Temporal lobe (tissue), 2 donors: ENCODE measurements around a stretch of chr17.

DNA sequence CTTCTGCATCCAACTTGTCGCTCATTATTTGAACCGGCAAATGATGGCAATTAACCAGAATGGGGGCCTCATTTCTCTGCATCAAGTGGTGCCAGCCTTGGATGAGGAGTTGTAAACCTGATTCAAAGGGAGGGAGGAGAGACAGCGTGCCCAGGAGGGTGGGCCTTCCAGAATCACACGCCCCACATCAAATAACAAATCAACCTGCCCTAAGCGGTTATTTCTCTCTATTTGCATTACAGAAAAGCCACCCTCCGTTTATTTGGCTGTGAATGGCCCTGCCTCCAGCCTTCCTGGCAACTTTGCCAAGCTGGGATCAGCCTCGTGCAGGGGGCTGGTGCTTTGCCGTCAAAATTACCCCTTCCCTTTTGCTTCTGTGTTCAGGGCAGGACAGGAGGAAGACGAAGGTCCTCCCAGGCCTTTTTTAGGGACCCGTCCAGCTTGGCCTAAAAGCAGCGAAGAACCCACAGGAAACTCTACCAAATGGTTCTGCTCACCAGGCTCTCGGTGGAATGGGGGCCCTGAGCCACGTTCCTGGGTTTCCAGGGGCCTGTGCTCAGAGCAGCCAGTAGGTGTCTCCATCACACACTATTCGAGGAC, 156.7 kb downstream of the RGS9 start:
- RAMPAGE, long total RNA = no peak

DNA sequence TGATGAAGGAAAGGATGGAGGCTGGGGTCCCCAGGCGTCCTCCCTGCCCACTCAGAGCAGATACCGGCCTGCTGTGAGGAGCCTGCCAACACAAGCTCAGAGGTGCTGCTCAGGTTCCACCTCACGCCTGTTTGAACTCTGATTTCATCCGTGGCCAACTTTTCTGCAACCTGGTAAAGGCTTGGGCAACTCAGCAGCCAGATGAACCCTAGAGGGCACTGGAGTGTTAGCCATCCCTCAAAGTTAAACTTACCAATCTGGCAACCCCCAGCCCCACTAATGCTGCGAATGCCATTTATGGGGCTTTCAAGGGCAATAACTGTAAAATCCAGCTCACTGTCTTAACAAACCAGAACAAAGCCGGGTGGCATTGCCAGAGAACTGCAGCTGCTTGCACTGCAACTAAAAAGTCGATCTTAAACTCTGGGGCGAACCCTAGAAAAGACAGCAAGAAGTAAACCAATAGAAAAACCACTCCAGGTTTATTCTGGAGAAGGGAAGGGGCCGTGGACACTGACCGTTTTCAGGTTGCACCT, 105.5 kb downstream of the AXIN2 start:
- RAMPAGE, long total RNA = no peak

- RAMPAGE, long total RNA = no peak
These were observed 45.9 kb downstream of the AXIN2 start for GRCh38 chr17:65515492-65516000.

DNA sequence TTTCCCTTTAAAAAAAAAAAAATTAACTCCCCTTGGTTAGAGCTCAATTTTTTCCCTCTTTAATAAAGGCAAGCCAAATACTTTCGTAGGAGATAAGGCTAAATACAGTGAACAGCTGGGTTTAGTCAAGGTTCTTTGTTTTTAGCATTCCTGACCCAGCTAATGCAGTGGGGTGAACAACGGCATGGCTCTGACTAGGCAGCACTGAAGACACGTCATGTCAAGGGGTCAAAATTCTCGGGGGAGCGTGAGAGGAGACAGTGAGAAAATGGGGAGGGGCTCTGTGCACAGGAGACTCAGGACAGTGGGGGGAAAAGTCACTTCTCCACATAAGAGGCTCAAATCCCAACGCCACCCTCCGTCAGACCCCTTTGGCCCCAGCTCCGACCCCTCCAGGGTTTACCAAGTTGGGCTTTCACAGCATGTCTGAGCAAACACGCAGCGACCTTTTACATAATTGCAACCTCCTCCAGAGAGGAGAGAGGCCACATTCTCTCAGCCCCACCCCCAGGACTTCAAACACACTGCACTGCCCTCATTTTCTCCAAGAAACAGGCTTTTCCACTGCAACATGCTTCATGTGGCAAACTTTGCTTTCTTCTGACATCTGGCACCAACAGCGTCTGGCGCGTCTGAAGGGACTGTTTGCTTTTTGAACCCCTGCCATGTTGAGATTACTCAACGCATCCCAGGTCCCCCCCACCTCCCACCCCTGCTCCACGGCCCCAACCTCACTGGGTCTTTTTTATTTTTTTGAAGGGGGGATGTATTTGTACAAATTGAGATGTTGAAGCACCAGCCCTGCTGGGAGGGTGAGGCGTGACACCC, 30.0 kb downstream of the AXIN2 start:
- RAMPAGE, long total RNA = no peak

GRCh38 chr17:65551906-65552691, 9.3 kb downstream of the AXIN2 start:
- RAMPAGE, long total RNA = no peak

GRCh38 chr17:65560103-65560662, 1.3 kb downstream of the AXIN2 start:
- RAMPAGE, long total RNA = no peak

- RAMPAGE, long total RNA = no peak
These were observed 137.1 kb upstream of the AXIN2 start for GRCh38 chr17:65698293-65699220.

GRCh38 chr17:65850293-65850944, 289.0 kb upstream of the AXIN2 start:
- RAMPAGE, long total RNA = no peak

DNA sequence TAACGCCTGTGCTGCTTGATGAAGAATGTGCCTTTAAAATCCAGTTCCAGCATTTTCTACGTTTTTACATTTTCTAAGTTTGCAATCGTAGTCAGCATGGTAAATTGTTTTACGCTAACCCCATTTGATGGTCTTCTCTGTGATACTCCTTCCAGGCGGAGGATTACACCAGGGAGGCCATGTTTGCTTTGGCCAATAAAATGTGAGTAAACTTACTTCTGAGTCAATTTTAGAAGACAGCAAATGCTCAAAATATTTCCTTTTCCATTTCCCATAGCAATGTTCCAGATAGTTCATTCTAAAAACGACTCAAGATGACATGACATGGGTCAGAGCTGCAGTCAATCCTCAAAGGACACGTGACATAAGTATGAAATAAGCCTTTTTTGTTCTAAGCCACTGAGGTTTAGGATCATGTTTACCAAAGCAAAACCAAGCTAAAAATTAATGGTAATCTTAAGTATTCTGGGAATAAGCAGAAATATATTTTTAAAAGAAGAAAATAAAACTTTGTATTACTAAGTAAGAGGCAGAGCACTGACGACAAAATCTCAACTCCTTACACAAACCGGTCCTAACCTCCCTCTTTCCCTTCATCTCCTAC, 266.3 kb downstream of the CEP112 start:
- RAMPAGE, long total RNA = no peak

DNA sequence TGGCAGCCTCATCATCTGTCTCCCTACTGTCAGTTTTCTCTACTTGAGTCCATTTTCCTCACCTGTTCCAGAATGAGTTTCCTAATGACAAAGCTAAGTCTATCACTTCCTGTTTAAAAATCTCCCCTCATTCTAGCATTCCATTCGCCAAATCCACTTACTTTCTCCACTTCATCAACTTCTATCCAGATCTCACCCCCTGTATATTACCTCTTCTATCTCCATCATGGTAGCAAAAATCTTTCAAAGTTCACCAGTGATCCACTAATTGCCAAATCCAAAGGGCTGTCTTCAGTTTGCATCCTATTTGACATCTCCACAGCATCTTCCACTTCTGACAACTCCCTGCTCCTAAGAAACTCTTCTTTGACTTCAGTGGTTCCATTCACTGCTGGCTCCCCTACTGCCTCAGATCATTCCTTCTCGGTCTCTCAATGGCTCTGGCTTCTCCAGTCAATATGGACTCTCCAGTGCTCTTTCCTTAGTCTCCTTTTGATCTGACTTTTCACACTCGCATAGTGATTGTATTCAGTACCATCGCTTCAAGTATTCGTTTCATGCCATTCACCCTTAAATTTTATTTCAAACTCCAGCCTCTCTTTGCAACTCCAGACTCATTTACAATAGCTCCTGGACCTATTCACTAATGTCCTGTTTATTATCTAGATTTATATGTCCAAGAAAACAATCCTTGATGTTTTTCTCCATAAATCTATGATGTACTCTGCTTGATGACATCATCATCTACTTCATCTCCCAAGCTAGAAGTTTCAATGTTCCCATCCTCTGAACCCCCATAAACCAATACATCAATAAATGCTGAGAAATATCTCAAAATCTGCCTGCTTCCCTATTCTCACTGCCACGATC, 4.5 kb downstream of the CEP112 start:
- RAMPAGE, long total RNA = no peak

GRCh38 chr17:66304160-66304832, 1.9 kb downstream of the PRKCA start:
- RAMPAGE, long total RNA = no peak

DNA sequence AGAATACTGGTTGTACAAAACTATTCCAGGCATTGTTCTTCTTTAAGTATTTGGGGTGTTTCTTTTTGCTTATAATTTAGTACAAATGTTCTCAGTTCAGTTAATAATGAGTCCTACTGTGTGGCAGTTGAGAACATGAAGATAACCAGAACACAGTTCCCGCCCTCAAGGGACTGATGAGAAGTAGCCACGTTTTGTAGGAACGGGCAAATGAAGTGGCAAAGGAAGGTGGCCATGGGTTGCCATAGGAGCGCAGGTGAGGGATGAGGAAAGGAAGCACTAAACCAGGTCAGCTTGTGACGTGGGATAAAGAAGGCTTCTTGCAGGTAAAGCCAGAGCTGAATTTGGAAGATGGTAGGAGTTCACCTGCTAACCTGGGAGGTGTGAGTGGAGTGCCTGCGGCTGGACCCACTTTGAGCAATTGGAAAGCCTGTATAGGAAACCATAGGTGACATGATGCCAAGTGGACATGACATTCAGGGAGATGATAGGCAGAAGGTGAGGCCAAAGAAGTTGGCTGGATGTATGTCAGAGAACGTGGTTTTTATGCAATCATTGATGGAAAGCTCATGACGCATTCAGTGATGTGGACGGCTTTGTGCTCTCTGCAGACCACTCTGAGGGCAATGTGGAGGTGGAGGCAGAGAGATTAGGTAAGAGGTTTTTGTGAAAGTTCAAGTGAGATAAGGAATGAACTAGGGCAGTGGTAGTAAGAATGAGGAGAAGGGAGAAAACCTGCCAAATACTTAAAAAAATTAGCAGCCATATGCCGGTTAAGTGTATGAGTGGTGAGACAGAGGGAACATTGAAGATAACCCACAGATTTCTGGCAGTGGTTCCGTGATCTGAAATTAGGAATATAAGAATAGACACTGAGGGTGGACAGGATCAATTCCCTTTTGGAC, 98.8 kb downstream of the PRKCA start:
- RAMPAGE, long total RNA = no peak

DNA sequence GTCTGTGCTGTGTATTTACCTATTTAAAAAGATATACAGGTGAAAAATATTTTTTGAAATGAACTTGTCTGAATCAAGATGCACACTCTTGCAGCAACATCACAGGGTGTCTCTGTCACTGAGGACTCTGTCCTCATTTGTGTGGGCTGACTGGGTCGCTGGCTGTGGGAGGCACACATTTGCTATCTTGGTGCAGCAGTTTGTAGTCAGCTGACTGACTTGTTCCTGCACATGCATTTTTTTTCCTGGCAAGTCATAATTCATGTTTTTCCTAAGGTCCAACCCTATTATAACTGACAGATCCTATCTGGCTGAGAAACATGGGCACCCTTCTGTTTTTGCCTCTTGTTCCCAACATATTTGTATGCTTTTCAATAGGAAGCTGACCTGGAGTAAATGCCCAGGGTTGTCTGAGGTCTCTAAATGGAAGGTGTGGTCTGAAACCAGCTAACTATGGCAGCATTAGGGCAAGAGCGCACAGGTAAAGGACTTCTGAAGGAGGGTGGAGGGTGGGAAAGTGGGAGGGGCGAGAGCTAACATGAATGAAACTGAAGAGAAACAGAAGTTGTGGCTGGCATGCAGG, 165.9 kb downstream of the PRKCA start:
- RAMPAGE, long total RNA = no peak

DNA sequence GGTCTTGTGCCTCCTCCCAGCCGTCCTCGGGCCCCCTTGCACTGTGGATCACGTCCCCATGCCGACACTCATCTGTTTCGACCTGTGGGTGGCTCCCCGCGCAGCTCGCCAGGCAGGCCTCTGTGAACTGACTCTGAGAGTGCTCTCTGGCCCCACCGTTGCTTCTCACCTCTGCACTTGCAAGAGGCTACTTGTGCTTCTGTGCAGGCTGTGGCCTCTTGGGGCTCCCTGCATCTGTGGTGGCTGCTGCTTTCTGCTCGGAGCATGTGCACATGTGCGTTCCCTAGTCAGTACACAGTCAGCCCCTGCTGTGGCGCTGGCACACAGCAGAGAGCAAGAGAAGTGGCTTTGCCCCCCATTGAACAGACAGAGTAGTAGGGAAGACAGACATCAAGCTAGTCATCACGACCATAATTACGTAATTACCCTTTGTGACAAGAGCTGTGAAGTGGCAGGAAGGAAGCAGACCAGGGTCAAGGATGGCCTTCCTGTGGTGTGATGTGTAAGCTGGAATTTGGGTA, 256.1 kb upstream of the CACNG5 start:
- RAMPAGE, long total RNA = no peak

- RAMPAGE, long total RNA = no peak
These were observed 59.7 kb upstream of the CACNG5 start for GRCh38 chr17:66775154-66775695.

- RAMPAGE, long total RNA = no peak
These were observed 35.0 kb upstream of the CACNG5 start for GRCh38 chr17:66799706-66800440.

- RAMPAGE, long total RNA = no peak
These were observed 53.5 kb upstream of the CACNG4 start for GRCh38 chr17:66911070-66911371.

- RAMPAGE, long total RNA = no peak
These were observed 44.2 kb downstream of the PSMD12 start for GRCh38 chr17:67322118-67322643.

DNA sequence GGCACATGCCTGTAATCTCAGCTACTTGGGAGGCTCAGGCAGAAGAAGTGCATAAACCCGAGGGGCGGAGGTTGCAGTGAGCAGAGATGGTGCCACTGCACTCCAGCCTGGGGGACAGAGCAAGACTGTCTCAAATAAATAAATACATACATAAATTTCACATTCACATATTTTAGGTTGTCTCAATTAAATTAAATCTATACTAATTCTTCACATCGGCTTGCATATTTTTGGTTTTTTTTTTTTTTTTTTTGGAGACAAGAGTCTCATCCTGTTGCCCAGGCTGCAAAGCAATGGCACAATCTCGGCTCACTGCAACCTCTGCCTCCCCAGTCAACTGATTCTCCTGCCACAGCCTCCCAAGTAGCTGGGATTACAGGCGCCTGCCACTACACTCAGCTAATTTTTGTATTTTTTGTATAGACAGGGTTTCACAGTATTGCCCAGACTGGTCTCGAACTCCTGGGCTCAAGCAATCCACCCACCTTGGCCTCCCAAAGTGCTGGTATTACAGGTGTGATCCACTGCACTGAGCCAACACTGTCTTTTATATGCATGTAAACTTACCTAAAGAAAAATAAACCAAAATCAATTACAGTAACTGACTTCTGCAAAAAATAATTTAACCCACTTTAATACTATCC, 11.4 kb downstream of the PSMD12 start:
- RAMPAGE, long total RNA = no peak

DNA sequence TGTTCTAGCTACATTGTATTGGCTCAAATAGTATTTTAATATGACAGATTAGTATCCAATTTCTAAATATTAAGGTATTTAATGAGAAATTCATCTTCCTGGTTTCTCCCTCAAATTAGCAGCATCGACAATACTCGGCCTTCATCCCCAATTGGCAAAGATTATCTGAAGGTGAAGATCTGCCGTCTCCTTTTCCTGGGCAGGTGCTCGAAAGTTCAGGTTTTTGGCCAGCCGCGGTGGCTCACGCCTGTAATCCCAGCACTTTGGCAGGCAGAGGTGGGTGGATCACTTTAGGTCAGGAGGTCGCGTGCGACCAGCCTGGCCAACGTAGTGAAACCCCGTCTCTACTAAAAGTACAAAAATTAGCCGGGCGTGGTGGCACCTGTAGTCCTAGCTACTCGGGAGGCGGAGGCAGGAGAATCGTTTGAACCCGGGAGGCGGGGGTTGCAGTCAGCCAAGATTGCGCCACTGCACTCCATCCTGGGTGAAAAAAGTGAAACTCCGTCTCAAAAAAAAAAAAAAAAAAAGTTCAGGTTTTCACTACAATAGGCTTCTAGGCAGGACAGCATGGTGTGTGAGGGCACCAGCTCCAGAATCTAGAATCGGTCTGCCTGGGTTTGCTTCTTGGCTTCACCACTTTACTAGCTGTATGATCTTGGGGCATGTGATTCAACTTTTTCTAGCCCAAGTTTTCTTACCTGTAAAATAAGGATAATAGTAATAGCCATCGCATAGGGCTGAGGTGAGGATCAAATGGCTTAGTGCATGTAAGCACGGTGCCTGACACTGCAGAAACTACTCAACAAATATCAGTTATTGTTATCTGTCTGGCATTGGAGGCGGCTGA, 1.5 kb downstream of the PSMD12 start:
- RAMPAGE, long total RNA = no peak